ENCODE measurements around the genes CDC6 and KRT20.

DNA sequence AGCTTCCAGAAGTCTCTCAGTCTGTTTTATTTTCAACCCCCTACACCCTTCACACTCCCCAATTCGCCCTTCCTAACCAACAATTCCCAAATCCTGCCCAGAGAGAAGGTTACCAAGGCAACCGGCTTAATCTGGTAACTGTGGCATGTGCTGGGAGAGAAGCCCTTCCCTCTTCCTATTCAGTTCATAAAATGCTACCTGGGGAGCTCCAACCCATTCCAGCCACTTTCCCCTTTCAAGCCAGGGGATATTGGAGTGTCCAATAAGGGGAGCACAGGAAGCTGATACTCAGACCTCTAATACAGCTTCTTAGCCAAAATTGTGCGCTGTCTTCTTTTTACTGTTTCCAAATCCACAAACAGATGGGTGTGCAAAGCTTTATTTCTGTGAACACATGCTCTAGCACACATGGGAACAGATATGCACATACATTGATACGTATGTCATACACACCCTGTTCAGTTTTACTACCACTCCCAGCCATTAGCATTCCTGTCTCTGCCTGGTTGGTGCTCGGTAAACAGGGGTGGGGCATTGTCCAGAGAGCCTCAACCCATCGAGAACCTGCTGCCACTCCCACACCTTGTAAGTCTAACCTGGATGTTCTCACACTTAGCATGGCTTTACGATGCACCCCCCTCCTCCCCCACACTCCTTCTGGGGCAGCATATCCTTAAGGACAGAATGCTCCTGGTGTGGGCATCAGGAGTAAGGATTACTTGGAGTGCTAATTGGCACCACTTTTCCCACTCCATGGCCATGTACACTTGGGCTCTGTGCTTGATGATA, 1.1 kb upstream of the RAPGEFL1 start:
- PRO-cap = unidirectional peak, plus-strand start at position 588 of the sequence
- RAMPAGE, long total RNA, 2 experiments = no peak in any of the 2 experiments

DNA sequence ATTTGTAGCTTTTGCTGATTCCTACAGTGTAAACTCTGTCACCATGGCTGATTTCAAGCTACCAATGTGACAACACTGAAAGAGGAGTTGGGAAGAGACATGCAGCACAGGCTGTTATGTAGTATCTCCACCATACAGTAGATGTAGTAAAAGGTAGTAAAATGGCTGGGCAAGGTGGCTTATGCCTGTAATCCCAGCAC, 7.9 kb downstream of the RAPGEFL1 start:
- PRO-cap = no peak
- RAMPAGE, long total RNA, 2 experiments = no peak in any of the 2 experiments

- PRO-cap = no peak
- RAMPAGE, long total RNA, 2 experiments = no peak in any of the 2 experiments
Measured at GRCh38 chr17:40281571-40282332, 5.9 kb upstream of the CDC6 start.

GRCh38 chr17:40286985-40288031, at the start of gene CDC6:
Gene CDC6 (plus strand): TSS chr17:40287879.
- PRO-cap = bidirectional peak, plus-strand start at chr17:40287879, minus-strand start at chr17:40287695
- RAMPAGE, long total RNA, 2 experiments = start-site peak on the plus strand in 1 of 2 experiments, at chr17:40287875-40287911 at its widest, 23 reads per replicate

- PRO-cap = no peak
- RAMPAGE, long total RNA, 2 experiments = no peak in any of the 2 experiments
Measured at GRCh38 chr17:40304203-40304826, 4.7 kb upstream of the RARA start.

DNA sequence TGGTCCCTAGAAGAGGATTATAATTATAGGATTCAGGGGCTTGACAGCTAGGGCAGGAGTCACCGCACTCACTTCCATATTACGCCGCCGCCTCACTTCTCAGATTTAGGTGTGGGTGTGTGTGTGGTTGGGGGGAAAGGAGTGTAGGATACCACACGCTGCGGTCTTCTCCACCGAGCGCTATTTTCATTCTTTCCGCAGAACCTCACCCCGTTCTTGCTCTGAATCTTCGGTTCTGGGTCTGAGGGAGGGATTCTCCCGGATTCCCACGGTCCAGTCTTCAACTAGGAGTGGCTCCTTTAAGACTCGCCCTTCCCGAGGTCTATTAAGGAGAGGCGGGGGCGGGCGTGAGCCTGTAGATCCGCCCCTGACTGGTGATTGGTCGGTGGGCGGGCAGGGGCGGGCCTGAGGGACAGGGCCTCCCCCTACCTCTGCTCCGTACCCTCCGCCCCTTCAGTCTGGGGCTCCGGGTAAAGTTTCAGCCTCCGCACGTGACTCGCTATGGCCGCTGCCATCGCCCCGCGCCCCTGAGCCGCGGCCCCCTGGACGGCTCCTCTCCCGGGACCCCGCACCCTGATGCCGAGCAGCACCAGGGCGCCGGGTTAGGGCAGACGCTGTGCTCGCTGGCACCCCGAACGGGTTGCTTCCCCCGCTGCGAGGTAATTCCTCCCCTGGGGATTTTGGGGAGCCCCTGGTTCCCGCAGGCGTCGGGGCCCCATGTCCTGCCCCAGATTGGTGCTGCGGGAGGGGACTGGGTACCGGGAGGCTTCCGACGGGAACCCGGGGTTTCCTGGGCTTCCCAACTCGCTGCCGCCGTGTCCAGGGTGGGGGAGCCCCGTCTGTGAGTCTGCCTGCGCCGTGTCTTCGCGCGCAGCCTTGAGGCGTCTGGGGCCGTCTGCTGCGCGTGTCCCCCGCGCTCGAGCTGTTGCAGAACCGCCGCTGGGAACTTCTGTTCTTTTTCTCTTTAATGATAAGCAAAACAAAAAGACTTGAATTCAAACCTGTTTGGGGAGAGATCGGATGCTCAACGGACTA, 9.1 kb downstream of the RARA start:
- PRO-cap = bidirectional peak, plus-strand start at position 456 of the sequence, minus-strand start at position 327 of the sequence
- RAMPAGE, long total RNA, 2 experiments = start-site peak on the plus strand in 2 of 2 experiments, centred at positions 475 to 476 of the sequence, 87 to 177 reads per replicate

GRCh38 chr17:40318825-40319595, 10.0 kb downstream of the RARA start:
- PRO-cap = no peak
- RAMPAGE, long total RNA, 2 experiments = no peak in any of the 2 experiments

DNA sequence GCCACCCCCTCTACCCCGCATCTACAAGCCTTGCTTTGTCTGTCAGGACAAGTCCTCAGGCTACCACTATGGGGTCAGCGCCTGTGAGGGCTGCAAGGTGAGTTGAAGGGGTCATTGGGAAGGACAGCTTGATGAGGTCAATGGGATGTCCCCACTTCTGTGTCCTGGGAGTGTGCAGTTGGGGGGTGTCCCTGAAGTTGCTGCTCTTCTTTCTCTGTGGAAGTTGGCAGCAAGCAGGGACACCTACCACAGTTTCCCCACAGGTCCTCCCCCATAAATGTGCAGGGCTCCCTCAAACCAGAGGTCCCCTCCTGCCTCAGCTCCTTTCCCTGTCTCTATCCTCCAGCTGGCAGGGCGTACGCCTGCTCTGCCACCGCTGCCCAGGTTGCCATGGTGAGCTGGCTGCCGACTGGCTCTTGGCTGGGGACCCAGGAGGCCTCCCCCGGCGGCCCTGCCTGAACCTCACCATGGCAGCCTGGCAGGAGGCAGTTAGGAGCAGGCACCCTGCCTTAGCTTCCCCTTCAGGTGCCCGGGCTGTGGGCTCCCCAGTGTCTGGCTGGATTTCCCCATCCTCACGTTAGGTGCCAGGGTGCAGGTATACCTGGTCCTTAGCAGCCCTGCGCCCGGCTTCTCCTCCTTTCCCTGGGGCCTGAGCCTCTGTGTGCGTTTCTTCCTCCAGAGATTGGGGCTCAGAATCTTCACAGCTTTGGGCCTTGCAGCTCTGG, 16.0 kb downstream of the GJD3 start:
- PRO-cap = no peak
- RAMPAGE, long total RNA, 2 experiments = no peak in any of the 2 experiments

- PRO-cap = no peak
- RAMPAGE, long total RNA, 2 experiments = no peak in any of the 2 experiments
Measured at GRCh38 chr17:40352906-40353519, 11.5 kb downstream of the GJD3 start.

GRCh38 chr17:40363139-40364240, 1.0 kb downstream of the GJD3 start:
- PRO-cap = no peak
- RAMPAGE, long total RNA, 2 experiments = no peak in any of the 2 experiments

DNA sequence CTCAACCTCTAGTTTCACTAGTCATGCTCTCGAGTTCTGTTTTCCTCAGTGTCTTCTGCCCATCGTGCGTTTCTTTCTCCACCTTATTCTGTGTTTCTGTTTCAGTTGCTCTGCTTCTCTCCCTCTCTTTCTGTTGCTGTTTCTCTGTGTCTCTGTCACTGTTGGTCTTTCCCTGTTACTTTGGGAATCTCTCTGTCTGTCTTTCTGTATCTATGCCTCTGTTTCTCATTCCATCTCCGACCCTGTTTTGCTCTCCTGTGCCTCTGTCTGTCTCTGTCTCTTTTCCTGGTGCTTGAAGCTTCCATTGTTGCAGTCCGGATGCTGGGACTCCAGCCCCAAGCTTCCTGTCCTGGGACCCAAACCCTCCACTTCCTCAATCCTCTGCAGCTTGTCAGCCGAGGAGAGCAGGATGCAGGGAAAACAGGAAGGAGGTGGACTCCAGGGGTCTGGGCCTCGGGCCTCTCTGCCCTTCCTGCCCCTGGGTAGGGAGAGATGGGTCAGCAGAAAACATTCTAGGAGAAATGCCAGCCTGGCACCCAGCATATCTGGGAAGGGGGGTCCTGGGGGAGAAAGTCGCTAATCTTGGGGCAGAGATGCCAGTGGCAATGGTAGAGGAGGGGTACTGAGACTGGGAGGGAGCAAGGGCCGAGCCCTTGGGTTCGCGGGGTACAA, 2.0 kb downstream of the IGFBP4 start:
- PRO-cap = bidirectional peak, plus-strand start at position 386 of the sequence, minus-strand start at position 343 of the sequence
- RAMPAGE, long total RNA, 2 experiments = no peak in any of the 2 experiments

DNA sequence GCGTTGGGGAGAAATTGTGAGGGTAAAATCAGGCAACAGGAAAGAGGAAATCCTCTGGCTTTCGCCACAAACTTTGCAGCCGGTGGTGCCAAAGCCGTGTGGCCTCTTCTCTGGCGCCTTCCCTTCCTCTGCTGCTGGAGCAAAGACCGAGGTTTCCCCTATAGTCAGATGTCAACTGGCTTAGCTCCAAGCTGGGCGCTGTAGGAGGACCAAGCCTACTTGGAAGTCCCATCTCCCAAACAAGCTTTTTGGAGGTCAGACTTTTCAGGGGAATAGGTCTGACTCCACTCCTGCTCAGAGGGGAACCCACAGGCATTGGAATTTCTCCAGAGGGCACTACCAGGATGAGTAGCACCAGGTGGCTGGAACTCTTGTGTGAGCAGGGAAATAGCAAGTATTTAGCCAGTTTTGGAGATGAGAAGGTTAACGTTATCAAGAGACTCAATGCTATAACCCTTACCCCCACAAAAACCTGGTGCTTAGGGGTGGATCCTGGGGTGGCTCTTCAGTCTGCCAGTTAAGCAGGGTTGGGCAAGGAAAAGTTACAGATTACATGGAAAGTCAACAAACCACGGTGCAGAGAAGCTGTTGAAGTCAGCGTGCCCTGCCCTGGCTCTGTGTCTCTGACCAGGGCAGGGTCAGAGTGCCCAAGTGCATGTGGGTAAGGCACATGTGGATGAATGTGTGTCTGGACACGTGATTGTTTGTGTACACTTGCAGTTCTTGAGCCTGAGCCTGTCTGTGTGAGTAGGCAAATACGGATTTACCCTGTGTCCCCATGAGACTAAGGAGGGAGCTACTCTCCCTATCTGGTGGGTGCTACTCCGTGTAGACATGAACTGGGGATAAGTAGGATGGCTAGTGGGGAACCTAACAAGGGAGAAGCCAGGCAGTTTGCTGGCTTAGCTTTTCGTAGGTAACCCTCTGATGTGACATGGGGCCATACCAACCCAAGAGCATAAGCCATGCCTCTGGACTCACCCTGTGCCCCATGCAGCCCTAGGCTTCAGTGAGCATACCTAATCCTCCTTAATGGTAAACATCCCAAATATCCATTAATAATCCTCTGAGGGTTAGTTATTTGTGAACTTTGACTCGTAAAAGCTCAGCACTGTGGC, 5.3 kb downstream of the IGFBP4 start:
- PRO-cap = unidirectional peak, minus-strand start at position 136 of the sequence; unidirectional peak, plus-strand start at position 567 of the sequence; bidirectional peak, plus-strand start at position 781 of the sequence, minus-strand start at position 625 of the sequence
- RAMPAGE, long total RNA, 2 experiments = no peak in any of the 2 experiments

DNA sequence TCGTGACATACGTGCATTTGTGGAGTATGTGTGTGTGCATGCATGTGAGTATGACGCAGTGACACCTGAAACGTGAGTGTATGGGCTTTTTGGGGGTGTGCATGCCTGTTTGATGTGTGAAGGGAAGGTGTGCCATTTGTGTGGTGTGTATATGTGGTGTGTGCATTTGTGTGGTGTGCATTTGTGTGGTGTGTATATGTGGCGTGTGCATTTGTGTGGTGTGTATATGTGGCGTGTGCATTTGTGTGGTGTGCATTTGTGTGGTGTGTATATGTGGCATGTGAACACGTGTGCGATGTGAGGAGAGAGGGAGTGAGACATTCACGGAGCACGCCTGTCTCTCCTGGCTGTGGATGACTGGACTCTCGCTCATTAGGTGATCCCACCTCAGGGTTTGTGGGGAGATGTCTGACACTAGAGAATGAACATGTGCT, 15.8 kb downstream of the IGFBP4 start:
- PRO-cap = no peak
- RAMPAGE, long total RNA, 2 experiments = no peak in any of the 2 experiments

GRCh38 chr17:40509964-40510860, 8.8 kb upstream of the TNS4 start:
- PRO-cap = no peak
- RAMPAGE, long total RNA, 2 experiments = no peak in any of the 2 experiments

GRCh38 chr17:40543567-40544150, 21.6 kb downstream of the CCR7 start:
- PRO-cap = no peak
- RAMPAGE, long total RNA, 2 experiments = no peak in any of the 2 experiments

GRCh38 chr17:40604198-40604647, 39.0 kb upstream of the CCR7 start:
- PRO-cap = no peak
- RAMPAGE, long total RNA, 2 experiments = no peak in any of the 2 experiments

DNA sequence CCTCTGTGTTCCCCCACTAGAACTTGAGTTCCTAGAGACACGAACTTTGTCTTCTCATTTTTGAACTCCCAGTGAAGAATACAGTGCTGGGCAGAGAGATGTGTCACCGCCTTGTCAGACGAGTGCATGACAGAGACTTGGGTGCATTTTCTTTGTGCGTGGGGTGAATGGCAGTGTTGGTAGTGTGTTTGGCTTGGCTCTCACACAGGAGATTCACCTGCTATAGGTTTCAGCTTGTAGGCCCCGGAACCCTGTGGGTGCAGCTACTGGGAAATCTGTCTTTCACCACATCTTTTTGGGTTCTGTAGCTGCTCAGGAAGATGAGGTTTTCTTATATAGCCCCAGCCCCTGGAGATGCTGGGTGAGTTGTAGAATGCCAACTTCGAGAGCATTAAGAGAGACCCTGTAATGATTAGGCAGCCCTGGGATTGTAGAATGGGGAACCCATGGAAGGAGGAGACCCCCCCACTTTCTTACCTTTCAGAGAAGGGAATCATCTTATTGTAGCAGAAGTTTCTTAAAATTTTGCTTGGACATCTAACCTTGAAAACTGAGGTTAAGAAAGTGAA, 40.2 kb upstream of the CCR7 start:
- PRO-cap = no peak
- RAMPAGE, long total RNA, 2 experiments = no peak in any of the 2 experiments

GRCh38 chr17:40647235-40647691, 355 bp downstream of the SMARCE1 start:
- PRO-cap = no peak
- RAMPAGE, long total RNA, 2 experiments = no peak in any of the 2 experiments

GRCh38 chr17:40647981-40649265, 805 bp upstream of the SMARCE1 start:
- PRO-cap = bidirectional peak, plus-strand start at chr17:40648037, minus-strand start at chr17:40647840; bidirectional peak, plus-strand start at chr17:40648335, minus-strand start at chr17:40648282
- RAMPAGE, long total RNA, 2 experiments = start-site peak on the plus strand in 1 of 2 experiments, at chr17:40648045-40648055 at its widest, 16 reads per replicate; start-site peak on the minus strand in 1 of 2 experiments, at chr17:40647824-40648659 at its widest, 452 reads per replicate

GRCh38 chr17:40884572-40885708, at the start of gene KRT20:
Gene KRT20 (minus strand): TSS chr17:40885242.
- PRO-cap = no peak
- RAMPAGE, long total RNA, 2 experiments = no peak in any of the 2 experiments

Measured in prostate gland (tissue), 2 donors.